Temporal lobe (tissue), 2 donors: Measurements from ENCODE around the genes ADRA1B and GABRG2.

- RAMPAGE, long total RNA = no peak
Observed at GRCh38 chr5:159094624-159095877, 4.7 kb downstream of the EBF1 start.

- RAMPAGE, long total RNA = no peak
Observed at GRCh38 chr5:159100923-159101490, 1.3 kb upstream of the EBF1 start.

DNA sequence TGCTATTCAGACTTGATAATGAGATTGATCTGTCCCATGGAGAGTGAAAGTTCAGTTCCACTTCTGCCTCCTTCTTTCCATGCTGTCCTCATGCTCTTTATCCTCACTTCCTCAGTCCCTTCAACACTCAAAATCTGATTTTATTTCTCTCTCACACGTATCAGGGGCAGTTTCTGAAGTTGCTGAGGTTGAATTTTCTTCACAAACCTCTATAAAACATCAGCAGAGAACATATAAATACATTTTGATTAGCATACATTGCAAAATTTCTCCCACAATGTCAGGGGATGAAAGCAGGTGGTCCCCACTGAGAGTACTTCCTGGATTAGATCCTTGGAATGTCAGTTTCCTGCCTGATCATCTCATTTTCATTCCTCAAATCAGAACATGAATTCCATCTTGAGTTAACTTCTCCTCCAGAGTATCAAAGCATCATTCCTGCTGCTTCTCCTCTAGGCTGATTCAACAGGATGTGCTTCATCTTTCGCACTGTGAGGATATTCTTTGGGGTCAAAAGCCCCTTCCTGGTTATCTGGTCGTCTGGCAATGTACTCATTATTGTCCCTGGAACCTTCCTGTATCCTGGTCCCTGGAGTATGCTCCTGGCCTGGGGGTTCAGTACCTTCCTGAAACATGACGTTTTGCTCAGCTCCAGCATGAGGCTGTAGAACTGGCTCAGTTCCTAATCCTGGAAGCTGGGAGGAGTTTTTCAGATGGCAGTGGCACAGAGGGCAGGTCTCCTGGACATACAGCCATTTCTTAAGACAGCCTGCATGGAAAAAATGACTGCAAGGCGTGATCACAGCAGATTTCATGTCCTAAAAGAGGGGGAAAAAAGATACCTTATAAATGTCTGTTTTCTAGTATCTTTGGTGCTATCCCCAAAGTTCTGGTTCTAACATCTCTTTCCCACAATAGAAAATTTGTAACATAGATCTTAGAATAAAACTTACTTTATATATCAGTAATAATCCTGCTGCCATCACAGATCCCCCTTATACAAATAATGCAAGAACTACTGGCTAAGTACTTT lies 50.8 kb downstream of the RNF145 start:
- RAMPAGE, long total RNA = no peak

DNA sequence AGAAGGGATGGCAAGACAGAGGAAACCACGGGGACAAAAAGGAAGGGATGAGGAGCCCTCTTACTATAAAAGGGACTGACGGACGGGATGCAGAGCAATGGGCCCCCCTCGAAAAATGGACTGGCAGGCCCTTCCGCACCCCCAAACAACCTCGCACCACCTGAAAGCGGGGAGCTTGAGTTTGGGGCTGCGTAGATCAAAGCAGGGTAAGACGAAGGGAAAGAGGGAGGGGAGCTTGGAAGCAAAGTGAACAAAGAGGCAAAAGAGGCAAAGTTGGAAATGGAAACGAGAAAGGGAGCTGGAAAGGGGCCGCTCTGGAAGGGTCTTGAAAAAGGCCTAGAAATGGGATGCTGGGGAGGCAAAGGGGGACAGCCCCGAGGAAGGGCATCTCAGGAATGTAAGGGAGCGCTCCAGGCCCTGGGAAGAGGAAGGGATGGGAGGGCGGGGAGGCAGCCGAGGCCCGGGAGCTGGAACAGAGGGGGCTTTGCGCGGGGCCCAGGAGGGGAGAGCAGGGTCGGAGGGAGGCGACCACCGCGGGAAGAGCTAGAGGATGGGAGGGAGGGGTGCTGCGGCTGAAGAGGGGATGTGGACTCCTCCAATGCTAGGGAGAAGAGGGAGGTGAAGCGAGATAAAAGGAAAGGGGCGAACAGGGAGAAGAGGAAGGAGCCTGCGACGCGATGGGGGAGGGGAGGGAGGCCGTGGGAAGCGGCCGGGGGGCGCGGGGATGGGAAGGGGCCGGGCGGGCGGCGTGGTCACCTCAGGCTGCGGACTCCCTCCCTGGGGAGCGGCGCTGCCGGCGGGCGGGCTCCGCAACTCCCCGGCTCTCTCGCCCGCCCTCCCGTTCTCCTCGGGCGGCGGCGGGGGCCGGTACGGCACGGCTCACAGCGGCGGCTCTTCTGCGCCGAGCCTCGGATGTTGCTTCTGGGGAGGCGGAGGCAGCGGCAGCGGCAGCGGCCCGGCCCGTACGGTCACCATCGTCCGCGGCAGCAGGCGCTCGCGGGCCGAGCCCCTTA lies 572 bp downstream of the RNF145 start:
- RAMPAGE, long total RNA = no peak

DNA sequence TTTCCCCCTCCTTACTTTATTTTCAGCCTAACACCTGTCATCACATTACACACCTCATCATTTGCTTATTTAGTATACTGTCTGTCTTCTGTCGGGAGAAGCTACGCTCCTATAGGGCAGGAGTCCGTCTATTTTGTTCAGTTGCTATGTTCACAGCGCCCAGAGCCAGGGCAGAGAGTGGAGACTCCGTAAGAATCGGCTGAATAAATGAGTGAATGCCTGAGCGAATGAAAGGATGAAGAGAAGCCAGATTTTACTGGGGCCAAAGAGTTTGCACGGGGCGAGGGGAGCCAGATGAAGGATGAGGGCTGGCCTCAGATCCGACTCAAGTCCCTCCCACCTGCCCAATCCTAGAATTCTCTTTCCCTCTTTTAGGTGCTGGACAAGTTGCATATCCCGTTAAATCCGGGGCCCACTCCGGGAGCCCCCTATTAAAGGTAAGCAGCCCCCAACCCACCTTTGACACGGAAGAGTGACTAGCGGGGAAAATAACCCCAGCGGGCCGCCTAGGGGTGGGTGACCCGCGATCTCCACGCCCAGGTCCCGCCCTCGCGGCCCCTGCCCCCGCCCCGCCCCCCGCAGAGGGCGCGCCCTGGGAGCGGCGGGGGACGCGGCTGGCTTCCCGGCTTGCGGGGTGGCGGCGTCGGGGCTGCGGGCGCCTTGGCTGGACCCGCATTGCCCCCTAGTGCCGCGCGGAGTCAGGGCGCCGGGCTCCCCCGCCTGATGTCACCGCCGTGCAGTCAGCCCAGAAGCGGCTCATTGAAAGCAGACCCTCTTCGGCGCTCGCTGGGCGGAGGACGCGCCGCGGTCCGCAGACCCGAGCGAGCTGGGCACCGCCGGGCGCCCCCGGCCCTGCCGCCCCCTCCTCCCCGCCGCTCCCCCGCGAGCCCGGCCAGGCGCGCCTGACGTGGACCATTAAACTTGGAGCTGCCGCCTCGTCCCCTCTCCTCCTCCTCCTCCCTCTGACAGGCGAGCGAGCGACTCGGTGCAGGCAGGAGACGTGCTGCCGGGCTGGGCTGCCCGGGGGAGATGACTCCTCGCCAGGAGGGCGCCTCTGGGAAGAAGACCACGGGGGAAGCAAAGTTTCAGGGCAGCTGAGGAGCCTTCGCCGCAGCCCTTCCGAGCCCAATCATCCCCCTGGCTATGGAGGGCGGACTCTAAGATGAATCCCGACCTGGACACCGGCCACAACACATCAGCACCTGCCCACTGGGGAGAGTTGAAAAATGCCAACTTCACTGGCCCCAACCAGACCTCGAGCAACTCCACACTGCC lies at the start of gene ADRA1B:
TSS of gene ADRA1B (plus strand) at position 739 of the 1,275 bp plus-strand sequence.
- RAMPAGE, long total RNA = no peak

DNA sequence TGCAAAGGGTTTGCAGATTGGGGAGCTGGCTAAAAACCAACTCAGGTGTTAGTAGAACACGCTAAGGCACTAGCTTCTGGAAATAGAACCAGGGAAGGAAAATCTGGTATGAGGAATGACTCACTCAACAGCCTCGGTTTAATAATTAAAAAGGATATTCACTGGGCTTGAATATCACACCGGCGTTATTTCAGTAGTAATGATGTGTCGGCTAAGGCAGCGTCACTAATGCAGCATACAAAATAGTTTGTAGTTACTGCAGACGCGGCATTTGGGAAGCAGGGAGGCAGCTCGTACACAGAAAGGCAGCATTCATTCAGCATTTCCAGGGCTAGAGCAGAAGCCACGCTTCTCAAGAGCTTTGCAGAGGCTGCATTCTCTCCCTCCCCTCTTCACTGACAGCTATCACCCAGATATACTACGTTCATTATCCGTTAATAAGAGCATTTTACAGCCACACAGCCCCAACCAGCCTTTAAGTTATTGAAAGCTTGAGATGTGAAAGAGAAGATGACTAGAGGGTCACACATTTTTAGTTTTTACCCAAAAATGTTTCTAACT lies 1.8 kb downstream of the ADRA1B start:
- RAMPAGE, long total RNA = no peak

DNA sequence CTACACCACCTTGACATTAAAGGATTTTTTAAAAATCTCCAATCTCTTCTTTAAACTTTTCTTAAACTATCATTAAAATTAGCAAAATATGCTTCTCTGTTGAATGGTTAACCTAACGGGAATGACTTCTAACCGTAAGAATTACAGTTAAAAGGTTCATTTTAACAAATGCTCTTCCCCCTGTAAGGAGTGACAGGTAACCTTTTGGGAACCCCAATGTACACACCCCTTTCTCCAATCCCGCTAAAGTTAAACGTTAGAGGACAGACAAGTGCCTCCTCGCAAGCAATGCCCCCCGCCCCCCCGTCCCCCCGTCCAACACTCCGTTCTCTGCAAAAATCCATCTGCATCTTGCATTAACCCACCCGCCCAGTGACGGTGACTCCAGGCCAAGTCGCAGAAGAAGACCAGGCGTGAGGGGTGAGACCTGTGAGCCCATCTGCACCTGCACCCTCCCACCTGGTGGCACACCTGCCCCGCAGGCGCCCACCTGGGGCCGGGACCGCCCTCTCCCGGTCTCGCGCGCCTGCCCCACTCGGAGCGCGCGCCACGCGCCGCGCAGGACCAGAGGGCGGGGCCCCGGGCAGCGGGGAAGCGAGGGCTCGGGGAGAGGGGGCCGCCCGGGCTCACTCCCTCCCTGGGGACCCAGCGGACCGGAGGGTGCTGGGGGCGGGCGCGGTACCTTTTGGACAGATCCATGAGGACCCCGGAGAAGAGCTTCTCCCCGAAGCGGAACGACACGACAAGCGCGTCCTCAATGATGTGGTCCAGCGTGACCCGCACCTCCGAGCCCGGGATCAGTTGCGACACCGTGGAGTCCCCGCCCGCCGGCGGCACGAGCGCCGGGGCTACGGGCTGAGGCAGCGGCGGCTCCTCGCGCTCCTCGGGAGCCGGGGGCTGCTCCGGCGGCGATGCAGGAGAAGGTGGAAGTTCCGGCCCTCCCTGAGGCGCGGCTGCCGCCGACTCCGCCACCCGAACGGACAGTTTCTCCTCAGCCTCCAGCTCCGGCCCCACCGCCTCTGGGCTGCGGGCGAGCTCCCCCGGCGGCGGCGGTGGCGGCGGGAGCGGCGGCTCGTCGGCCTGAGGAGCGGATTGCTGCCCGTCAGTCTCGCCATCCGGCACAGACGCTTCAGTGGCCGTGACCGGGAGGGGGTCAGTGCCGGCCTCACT lies 742 bp downstream of the PWWP2A start:
- RAMPAGE, long total RNA = no peak

GRCh38 chr5:160315829-160316316 lies 3.5 kb upstream of the CCNJL start:
- RAMPAGE, long total RNA = no peak

GRCh38 chr5:160464150-160464646 lies 42.5 kb downstream of the PTTG1 start:
- RAMPAGE, long total RNA = no peak

- RAMPAGE, long total RNA = no peak
Observed at GRCh38 chr5:160926273-160926924, 74.4 kb upstream of the ATP10B start.

DNA sequence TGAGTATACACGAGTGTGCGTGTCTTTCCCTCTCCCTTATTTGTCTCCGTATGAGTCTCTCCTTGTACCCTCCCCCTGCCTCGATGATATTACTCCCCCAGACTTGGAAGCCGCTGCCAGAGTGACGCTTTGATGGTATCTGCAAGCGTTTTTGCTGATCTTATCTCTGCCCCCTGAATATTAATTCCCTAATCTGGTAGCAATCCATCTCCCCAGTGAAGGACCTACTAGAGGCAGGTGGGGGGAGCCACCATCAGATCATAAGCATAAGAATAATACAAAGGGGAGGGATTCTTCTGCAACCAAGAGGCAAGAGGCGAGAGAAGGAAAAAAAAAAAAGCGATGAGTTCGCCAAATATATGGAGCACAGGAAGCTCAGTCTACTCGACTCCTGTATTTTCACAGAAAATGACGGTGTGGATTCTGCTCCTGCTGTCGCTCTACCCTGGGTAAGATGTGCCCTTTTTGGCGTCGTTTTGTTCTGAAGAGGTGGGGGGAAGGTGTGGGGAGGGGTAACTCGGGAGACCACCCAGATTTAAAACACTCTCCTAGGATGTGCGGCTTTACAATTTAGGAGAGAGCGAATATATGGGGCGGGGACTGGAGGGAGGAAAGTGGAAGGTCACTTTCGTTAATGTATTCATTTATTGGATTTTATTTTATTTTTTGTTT lies at the start of gene GABRG2:
TSS of gene GABRG2 (plus strand) at position 116 of the 672 bp plus-strand sequence.
- RAMPAGE, long total RNA = no peak

DNA sequence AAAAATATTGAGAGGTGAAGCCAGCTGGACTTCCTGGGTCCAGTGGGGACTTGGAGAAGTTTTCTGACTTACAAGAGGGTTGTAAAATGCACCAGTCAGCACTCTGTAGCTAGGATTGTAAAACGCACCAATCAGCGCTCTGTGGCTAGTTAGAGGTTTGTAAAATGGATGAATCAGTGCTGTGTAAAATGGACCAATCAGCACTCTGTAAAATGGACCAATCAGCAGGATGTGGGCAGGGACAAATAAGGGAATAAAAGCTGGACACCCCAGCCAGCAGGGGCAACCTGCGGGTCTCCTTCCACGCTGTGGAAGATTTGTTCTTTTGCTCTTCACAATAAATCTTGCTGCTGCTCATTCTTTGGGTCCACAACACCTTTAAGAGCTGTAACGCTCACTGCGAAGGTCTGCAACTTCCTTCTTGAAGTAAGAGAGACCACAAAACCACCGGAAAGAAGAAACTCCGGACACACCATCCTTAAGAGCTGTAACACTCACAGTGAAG lies 201.2 kb downstream of the GABRG2 start:
- RAMPAGE, long total RNA = no peak

DNA sequence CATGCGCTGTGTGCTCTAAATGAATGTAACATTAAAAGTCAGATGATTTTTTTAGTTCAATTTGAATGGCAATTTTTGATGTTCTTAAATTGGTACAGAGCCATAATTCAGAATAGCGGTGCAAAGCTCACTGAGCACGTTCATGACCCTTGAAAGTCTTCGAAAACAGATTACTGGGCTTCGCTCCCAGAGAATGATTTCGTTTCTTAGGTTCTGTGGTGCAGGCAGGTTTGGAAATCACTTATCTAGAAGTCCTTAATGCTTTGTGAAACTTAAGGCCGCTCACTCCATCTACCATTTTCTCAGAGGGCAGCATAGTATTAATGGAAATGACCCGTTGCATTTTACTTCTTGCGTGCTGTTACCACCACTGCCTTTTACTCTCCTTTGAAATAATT lies 3.0 kb upstream of the MAT2B start:
- RAMPAGE, long total RNA = no peak

- RAMPAGE, long total RNA = no peak
Observed at GRCh38 chr5:166926041-166926485, 52.8 kb upstream of the TENM2 start.

DNA sequence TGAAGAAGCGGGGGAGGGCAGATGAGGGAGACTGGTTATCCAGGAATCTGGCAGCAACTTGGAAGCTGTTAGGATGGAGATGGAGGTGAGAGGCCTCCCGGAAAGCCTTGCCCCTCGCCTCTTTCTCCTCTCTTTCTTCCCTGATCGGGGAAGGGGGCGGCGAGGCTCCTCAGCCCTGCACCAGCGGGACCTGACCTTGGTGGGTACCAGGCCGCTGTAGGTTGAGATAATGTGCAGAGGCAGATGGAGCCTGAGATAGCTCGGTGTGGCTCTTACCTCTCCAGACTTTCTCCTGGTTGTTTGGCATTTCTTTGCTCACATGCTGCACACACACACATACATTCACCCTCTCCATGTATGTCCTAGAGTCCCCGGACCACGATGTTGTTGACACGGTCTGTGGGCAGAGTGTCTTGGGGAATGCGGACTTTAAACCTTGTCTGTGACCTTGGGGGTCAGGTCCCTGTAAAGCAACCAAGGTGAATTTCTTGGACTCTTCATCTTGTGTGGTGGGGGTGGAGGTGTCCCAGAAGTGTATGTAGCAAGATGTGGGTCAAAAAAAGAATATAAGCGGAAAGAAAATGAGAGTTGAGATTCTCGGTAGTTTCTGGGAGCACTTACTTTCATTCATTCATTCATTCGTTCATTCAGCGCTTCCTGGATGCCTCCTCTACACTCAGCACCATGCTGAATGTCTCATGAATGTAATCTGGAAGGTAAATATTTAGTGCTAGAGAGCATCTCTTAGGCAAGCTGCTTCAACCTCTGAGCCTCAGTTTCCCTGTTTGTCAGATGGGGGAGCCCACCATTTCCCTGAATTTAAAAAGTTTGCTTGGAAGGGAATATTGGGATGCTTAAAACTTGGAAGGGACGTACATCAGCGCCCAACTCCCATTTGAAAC lies 1.7 kb downstream of the WWC1 start:
- RAMPAGE, long total RNA = no peak

DNA sequence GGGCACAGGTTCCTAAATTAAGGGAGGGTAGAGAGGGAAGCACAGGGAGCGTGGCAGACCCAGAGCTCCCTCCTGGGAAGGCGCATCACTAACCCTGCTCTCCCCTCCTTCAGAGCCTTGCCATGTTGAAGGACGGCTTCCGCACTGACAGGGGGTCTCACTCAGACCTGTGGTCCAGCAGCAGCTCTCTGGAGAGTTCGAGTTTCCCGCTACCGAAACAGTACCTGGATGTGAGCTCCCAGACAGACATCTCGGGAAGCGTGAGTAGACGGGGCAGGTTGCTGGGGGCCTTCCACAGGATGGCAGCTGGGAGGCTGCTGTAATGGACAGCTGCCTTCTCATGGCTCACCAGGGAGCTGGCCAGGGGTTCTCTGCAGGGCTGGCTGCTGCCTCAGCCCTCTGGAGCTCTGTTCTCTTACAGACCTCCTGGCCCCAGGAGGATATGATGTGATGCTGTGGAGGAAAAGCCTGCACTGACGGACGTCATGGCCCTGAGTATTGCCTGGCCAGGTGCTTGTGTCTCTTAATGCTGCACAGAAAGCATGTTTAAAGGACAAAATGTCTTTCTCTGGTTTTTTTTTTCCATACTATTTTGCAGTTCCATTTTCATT lies 77.8 kb upstream of the RARS1 start:
- RAMPAGE, long total RNA = no peak

GRCh38 chr5:168616071-168616460 lies 36.9 kb upstream of the PANK3 start:
- RAMPAGE, long total RNA = no peak

DNA sequence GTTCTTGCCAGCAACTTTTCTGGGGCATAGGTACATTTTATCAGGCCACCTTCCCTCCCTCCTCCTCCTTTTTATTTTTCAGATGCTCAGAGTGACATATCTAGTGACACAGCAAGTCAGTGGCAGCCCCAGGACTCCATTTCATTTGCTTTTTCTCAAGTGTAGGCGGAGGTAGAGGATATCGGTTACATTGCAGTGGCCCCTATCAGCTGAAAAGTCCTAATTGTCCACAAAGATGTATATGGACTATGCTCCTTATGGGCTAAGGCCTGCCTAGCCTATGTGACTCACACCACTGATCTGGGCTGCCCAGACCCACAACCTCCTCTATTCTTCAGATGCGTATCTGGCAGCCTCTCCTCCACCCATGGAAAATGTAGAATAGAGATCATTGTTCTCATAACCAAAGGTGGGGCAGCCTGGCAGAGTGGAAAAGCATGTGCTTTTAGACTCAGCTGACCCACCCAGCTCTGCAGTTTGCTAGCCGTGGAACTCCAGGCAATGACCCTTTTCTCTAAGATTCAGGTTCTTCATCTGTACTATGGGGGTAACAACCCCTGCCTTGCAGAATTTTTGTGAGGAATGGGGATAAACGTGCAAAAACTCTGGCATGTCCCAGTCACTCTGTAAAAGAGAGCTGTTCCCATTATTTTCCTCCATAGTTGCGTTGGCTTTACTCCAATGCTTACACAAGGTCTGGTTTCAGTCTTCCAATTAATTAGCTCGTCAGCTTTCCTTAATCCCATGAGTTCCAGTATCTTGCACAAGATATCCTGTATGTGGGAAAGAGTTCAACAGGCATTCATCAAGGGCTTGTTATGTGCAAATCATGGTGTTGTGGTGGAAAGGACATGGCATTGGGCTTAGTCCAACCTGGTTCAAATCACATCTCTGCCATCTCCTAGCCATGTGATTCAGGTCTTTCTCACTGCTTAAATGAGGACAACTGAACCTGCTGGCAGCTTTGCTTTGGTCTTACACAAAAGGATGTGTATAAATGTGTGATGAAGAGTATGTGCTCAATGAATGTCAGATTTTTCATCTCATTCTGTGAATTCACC lies 77.2 kb upstream of the PANK3 start:
- RAMPAGE, long total RNA = no peak

GRCh38 chr5:169286697-169286905 lies 14.3 kb downstream of the SLIT3 start:
- RAMPAGE, long total RNA = no peak

GRCh38 chr5:169855536-169856097 lies 124.7 kb downstream of the INSYN2B start:
- RAMPAGE, long total RNA = no peak